Cardiac septum (tissue), 1 donor: ENCODE measurements around the gene ZNF792.

DNA sequence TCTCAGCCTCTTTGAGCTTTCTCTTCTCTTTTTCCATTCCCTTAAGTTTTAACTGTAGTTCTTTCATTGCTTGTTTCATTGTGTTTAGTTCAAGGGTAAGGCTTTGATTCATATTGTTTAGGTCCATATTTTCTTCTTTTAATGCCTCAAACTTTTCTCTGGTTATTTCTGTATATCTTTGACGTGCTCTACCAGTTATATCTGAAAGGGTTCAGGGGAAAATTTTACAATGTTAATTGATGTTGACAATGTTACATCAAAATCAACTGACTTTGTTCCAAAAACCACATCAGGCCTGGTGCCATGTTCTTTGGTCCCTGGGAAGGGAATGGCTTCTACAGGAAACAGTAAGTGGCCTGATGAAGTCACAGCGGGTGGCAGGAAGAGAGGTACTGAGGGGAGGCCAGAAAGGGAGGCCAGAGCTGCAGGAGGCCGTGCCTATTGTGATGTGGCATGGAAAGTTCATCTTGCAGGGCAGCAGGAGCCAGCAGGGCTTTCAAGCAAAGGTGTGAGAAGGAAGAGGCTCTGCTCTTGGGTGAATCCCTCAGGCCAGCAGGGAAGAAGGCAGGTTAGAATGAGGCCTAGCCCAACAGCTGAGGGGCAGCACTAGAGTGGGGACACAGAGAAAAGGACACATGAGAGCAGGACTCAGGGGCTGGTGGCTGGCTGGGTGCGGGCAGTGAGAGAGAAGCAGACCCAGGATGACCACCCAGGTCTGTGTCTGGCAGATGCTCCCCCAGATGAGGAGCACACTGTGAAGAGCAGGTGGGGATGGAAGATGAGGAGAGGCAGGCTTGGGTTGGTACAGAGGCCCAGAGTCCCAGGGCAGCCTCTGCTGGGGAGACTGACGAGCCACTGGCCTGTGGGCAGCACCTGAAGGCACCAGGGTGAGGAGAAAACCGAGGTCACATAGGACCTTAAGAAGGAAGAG is 38.0 kb downstream of the CEP89 start:
- PRO-cap, result no peak

GRCh38 chr19:33039207-33039706 is 25.4 kb downstream of the RHPN2 start:
- PRO-cap, result no peak

- PRO-cap, result no peak
Observed at GRCh38 chr19:33260432-33261534, 35.1 kb upstream of the SLC7A10 start.

DNA sequence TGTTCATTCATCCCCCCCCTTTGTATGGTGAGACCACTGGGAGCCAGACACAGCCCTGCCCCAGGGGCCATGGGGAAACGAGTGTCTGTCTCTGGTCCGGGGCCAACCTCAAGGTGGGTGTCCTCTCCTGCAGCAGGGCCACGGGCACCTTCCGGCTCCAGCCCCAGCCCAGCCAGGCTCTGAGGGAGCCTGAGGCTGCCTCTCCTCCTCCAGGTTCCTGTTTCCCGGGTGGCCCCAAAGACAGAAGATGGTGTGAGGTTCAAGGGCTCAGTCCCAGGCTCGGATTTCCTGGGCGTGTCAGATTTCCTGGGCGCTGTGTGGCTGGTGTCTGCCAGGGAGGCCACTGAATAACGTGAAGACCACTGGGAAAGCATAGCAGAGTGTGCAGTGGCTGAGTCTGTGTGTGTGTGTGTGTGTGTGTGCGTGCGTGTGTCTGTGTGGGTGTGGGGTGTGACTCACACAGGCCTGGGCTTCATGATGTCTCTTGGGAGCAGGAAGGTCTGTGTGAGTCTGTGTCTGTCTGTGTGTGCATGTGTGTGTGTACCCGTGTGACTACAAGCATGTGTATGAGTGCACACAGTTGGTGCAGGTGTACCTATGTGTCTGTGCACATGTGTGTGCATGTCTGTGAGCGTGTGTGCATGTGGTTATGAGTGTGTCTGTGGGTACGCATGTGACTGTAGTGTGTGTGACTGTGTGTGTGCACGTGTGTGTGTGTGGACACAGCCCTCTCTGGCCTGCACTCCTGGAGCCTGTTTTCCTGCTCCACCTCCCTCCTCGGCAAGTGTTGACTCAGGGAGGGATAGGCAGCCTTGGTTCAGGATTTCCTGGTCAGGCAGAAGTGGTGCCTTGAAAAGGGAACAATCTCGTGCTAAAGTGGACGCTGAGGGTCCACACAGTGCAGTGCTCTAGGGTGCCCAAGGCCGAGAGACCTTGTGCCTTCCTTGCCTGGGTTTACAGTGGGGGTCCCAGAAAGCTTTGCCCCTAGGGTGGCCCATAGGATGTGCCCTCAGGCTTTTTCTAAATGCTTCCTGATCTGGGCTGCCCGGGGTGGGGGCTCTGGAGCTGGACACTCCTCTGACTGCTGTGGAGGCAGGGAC is 28.2 kb downstream of the CEBPA start:
- PRO-cap, result no peak

DNA sequence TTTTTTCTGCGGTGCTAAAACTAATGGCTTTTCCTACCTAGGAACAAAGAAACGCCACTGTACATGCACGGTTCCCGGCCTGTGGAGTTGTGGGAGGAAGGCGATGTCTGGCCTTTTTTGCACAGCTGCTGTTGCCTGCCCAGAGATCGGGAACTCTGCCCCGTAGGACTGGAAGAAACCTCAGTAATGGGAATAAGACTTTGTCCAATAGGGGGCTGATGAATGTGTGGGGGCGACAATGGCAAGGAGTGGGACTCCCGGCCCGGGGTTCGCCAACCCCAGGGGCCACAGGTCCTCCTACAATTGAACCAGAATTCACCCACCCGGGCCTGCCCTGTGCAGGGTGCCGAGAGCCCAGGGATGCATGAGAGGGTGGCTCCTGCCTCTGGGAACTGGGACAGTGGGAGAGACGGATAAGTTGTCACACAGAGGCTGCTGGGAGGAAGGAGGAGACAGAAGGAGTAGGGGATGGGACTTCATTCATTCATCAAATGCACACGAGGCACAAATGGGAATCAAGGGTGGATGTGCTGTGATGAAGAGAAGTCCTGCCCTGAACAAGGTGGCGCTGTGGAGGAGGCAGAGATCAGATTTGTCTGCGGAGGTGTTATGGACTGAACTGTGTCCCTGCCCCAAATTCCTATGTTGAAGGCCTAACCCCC is 2.1 kb upstream of the CEBPA start:
- PRO-cap, result no peak

- PRO-cap, result no peak
Observed at GRCh38 chr19:33394877-33395417, 21.4 kb downstream of the CEBPG start.

- PRO-cap, result no peak
Observed at GRCh38 chr19:33404994-33405823, 31.7 kb downstream of the CEBPG start.

DNA sequence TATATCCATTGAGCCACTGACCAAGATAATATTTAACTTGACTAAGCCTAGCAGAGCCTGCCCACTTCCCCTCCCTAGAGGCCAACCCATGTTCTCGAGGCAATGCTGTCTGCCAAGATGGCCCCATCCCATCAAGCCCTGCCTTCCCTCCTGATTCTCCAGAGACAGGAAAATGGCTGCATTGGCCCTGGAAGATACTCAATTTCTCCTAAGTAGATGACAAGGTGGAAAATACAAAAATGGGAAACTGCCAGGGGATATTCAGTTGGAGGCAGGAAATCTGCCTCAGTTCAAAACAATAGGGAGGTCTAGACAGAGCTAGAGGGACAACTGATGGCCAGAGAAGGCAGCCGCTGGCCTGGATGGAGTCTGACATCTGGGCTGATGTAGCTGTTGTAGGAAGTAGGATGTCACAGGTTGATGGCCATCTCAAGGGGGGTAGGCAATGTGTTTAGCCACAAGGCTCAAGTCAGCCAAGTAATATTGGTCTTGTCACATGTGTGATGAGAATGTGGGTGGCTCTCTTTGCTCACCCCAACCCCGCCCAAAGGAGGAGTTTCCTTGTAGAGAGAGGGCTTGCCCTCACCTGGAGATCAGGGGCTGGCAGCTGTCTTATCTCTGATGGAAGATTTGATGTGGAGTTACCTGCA is 20.3 kb downstream of the KCTD15 start:
- PRO-cap, result unidirectional peak, plus-strand start at position 288 of the sequence; unidirectional peak, plus-strand start at position 321 of the sequence

DNA sequence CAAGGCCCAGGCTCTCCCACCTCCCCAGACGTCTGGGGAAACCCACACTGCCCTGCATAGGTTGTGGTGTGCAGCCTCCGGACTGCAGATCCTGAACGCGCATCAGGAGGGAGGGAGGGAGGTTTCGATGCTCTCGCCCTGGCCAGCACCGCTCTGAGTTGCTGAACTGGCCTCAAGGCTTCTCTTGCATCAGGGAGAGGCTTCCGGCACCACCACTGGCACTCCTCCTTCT is 24.2 kb downstream of the KCTD15 start:
- PRO-cap, result bidirectional peak, plus-strand start outside the sequence, minus-strand start at position 160 of the sequence

DNA sequence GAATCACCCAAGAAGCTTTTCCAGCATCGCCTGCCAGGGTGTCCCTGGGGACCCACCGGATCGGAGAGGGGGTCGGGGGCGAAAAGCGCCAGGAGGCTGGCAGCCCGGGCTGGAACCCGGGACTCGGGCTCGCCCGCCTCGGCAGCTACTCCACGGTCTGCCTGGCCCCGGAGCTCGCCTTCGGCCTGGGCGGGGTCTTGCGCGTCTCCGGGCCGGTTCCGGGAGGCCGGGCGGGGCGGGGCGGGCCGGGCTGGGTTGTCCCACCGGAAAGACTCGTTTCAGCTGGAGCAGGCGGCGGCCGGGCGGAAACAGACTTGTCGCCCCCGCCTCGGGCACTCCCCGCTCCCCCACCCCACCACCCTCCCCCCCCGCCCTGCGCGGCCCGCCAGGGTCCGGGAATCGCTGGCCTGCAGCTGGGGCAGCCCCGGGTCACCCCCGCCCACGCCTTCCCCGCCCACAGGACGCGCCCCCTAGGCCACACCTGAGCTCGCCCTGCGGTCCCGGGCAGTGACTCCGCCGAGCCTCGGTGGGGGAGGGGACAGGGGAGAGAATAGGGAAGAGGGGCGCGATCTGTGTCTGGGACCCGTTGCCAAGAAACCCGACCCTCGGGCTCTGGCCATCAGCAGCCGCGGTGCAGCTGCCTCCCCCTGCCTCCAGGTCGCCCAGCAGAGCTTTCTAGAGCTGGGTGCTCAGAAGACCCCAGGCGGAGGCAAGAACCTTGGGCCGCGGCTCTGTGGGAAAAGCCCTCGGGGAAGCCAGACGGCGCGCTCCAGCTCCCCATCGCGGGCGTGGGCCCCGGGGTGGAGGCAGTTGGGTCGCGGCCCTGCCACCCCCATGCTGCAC is 109.4 kb downstream of the KCTD15 start:
- PRO-cap, result bidirectional peak, plus-strand start at position 281 of the sequence, minus-strand start at position 147 of the sequence

GRCh38 chr19:34172694-34173640 is 663 bp downstream of the LSM14A start:
- PRO-cap, result unidirectional peak, minus-strand start at chr19:34173437

DNA sequence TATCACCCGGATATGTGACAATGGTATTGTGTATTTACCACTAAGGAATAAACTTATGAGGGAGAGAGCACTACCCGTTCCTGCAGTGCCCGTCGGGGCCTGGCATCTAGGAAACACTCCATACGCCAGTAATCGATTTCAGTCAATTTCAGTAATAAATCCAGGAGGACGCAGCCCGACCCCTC is 317 bp upstream of the GARRE1 start:
- PRO-cap, result unidirectional peak, plus-strand start at position 85 of the sequence

GRCh38 chr19:34313110-34313644 is 51.8 kb upstream of the GPI start:
- PRO-cap, result bidirectional peak, plus-strand start at chr19:34313350, minus-strand start at chr19:34313254

DNA sequence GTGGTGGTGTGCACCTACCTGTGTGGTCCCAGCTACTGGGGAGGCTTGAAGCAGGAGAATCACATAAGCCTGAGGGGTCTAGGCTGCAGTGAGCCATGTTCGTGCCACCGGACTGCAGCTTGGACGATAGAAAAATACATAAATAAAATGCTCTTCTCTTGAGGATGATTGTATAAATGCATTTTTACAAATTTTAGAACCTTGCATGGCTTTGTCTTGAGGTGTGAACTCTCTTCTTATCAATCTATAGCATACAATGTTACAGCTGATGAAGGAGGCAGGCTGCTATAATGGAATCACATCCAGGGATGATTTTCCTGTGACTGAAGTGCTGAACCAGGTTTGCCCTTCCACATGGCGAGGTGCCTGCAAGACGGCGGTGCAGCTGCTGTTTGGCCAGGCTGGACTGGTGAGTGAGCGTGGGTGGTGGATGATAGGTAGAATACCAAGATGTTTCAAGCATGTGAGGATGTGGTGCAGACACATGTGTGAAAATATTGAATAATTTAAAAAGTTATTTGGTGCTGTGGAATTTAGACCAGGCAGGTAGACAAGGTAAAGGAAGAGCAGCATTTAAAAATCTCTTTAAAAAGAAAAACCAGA is 35.0 kb upstream of the GPI start:
- PRO-cap, result no peak

GRCh38 chr19:34359019-34359839 is 5.8 kb upstream of the GPI start:
- PRO-cap, result bidirectional peak, plus-strand start at chr19:34359480, minus-strand start at chr19:34359442; bidirectional peak, plus-strand start at chr19:34359718, minus-strand start at chr19:34359591

GRCh38 chr19:34391062-34392053 is 12.8 kb upstream of the PDCD2L start:
- PRO-cap, result no peak

- PRO-cap, result no peak
Observed at GRCh38 chr19:34431298-34431664, 3.1 kb downstream of the UBA2 start.

DNA sequence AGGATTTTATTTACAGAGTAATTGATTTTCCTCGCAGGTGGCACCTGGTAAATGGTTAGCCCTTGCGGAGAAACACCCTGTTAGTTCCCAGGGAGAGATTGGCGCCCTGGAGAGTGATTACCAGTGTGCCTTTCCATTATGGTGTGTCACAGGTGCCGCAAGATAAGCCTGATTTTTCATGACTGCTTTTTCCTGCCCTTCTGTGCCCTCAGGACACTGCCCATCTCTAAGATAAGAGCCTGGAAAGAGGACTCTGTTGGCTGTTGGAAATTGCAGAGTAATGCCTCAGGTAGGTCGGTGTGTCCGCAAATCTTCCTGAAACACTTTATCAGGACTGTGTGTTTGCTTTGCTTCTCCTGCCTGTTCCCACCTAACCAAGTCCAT is 707 bp downstream of the ZNF181 start:
- PRO-cap, result no peak

GRCh38 chr19:34838595-34839288 is 65.7 kb upstream of the ZNF599 start:
- PRO-cap, result no peak

DNA sequence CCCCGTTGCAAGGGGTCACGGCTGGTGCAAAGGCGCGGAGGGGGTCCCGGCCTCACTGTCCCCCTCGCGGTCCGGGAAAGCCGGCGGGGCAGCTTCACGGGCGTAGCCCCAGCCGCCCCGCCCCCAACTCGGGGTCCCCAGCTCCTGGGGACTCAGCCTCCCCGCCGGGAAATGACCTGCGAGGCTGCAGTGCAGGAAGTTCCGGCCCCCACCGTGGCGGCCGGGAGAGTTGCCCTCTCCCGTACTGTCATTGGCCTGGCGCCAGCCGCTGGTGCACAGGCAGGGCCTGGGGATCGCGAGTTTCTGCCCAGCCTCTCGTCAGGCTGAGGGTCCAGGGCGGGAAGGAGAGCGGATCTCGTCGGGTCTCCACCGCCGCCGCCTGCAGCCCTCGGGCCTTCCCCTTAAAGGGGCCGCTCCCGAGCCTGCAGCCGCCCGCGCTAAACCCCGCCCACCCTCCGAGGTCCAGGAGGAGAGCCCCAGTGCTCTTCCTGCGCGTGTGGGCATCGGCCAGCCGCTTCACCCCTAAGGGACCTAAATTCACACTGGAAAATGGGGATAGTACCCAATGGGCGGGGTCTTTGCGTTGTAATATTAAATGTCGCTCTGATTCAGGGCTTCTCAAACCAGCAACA is at the start of gene ZNF792:
TSS of gene ZNF792 (minus strand) at position 344 of the 632 bp plus-strand sequence.
- PRO-cap, result unidirectional peak, minus-strand start at position 172 of the sequence; unidirectional peak, minus-strand start at position 397 of the sequence